Osteoblast (primary cell): ENCODE measurements around the gene PAPOLA.

- CAGE, long polyA plus RNA = no peak
- RRBS = no CpG with 5 or more reads among the region's 1 CpG
Measured at GRCh38 chr14:96032096-96032380, 7.1 kb upstream of the C14orf132 start.

GRCh38 chr14:96226693-96227085, 22.1 kb downstream of the BDKRB2 start:
- CAGE, long polyA plus RNA = no peak
- RRBS = no CpG with 5 or more reads among the region's 6 CpGs

DNA sequence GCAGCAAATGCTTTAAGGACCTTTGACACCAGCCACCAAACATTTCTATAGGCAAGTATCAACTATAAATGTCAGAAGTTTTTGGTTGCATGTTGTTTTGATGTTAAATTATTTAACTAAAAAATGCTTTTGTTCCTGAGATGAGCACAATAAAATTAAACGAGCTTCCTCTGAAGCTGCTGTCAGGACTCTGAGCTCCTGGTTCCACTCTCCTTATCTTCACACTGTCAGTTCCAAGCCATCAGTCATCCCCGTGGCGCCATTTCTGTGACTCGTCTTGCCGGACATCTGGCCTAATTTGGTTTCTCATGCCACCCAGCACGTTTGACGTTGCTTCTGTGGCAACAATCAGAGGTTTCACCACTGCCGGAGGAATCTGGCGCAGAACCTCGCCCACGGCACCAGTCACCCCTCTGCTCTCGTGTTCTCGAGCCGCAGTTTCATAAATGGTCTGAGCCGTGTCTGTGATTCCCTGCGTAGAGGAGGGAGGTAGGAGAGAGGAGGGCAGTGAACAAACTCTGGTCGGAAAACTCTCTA, 29.6 kb downstream of the BDKRB1 start:
- CAGE, long polyA plus RNA = no peak
- RRBS = 36% methylated on average over 2 of the region's 17 CpGs

DNA sequence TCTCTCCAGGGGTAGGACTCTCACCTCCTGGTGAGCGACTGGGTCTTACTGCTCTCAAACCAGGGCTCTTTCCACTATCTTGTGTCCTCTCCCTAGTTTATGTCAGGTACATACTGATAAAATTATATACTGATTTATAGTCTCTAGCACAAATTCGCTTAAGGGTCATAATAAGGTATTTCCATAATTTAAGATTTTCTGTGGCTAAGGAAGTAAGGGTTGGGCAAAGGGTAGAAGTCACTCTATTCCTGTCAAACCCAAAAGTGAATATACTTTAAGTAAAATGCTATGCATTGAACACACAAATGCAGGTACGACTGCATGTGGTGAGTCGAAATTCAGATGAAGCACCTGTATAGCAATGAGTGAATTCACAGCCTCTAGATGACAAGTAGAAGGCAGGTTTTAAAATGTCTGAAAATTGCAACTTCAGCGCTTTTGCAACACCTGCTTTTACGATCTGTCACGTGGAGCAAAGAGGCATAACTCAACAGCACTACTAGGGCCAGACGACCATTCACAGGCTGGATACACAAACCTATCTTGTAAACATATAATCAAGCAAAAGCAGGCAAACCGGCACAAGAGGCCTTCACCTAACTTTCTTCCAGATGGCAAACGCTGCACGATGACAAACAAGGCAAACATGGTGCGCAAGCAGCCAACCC, 1.3 kb downstream of the ATG2B start:
- CAGE, long polyA plus RNA = no peak
- RRBS = no CpG with 5 or more reads among the region's 12 CpGs

DNA sequence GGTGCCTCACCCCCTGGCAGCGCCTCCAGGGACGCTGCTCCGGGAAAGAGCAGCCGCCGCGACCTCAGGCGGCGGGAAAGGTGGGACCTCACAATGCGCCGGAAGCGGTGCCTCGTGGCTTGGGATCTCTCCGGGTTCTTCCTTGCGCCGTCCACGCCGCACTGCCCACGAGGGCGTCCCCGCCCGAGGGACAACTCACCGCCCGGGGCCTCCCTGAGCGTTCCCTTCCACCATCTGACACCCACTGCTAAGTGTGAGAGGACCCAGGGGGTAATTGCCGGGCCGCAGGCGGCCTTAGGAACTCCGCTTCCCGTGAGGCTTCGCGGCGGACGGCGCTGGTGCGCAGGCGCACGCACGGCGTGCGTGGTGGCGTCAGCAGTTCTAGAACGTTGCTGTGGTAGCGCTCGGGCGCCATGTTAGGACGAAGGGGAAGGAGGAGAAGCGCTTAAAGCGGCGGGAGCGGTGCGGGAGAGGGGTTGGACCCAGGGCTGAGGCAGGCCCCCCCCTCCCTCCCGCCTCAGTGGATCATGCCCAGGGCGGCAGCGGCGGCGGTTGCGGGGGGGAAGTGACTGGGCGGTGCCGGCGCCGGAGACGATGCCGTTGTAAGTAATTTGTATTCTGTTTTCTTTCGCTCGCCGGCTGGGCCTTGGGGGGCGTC, at the start of gene PAPOLA:
PAPOLA (plus strand) TSS at position 384 of the 658 bp plus-strand sequence.
- CAGE, long polyA plus RNA = no peak
- RRBS = 2% methylated on average over 22 of the region's 67 CpGs

DNA sequence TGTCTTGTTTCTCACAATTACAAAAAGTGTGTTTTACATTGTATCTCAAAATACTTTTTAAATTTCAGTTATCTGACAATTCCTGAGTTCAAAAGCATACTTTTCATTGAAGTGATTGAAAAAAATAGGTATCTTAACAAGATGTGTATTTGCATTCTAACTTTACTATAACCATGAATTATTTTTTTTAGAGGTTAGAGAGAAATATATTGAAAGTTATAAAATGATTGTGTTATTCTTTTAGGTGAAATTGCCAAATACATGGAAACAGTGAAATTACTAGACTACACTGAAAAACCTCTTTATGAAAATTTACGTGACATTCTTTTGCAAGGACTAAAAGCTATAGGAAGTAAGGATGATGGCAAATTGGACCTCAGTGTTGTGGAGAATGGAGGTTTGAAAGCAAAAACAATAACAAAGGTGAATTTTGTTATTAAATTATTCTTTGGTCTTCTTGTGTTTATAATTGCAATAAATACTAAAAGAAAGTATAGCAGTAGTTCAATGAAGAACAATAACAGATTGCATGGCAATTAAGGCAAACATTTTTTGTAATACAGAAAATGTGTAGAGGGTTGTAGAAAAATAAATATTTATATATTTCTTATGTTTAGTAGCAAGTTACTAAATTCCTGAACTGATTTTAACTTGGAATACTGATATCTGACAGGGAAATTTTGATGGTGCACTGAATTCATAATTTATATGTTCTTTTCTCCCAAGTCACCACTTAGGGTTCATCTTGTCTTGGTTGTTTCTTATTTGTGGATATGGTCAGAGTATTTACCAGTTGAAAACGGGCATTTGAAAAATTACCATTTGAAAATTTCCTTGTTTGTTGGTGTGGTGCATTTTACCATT, 63.4 kb downstream of the VRK1 start:
- CAGE, long polyA plus RNA = no peak
- RRBS = no CpG with 5 or more reads among the region's 2 CpGs

- CAGE, long polyA plus RNA = no peak
Measured at GRCh38 chr14:98155877-98156140, 1116.2 kb downstream of the BCL11B start.

DNA sequence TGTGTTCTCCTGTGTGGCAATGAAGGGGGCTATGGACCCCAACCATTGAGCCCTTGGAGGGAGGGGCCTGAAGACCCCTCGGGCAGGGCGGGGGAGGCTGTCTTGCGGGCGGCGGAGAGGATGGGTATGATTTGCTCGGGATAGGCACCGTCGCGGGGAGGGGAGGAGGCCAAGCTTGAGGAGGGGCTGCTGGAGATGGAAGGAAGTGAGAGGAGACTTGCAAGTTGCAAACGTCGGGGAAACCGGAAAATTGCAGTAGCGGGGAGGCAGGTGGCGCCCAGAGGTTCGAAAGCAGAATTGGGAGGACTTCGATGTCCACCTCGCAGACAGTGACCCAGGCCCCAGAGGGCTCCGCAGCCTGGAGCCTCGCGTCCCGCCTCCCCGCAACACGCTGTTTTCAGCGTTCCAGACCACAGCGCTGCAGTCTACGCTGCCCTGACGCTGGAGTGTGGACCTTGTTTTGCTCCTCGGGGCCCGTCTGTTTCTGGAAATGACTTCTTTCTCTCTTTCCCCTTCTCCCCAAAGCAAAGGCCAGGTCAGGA, 25.3 kb downstream of the BCL11B start:
- CAGE, long polyA plus RNA = no peak
- RRBS = no CpG with 5 or more reads among the region's 29 CpGs

GRCh38 chr14:99260505-99261413, 11.2 kb downstream of the BCL11B start:
- CAGE, long polyA plus RNA = no peak
- RRBS = no CpG with 5 or more reads among the region's 20 CpGs

DNA sequence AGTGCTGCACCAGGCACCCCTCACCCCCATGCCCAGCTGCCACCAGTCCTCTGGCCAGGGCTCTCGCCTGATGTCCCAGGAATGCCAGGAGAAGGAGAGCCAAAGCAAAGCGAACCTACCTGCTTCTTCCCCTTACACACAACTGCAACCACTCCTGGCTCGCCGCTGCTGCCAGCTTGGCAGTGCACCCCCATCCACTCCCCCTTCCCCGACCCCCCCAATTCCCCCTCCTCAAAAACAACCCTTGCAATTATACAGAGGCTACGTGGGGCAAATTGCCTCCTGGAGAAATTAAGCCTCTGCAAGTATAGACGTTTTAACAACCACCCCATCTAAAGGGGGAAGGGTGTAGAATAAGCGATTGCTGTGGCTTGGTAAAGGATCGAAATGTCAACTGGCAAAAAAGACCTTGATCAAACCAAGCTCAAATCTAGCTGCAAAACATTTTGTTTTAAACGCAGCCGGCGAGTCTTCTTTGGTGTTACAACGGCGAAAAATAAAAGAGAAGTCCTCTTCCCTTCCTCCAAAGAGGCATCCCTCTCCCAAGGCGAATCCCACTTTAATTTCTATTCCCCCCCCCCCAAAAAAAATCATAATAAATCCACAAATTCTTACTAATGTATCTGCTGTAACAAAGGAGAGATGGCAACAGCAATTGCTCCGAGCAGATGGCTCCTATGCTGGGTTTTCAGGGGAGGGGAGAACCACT, 2.9 kb downstream of the BCL11B start:
- CAGE, long polyA plus RNA = no peak
- RRBS = no CpG with 5 or more reads among the region's 16 CpGs

DNA sequence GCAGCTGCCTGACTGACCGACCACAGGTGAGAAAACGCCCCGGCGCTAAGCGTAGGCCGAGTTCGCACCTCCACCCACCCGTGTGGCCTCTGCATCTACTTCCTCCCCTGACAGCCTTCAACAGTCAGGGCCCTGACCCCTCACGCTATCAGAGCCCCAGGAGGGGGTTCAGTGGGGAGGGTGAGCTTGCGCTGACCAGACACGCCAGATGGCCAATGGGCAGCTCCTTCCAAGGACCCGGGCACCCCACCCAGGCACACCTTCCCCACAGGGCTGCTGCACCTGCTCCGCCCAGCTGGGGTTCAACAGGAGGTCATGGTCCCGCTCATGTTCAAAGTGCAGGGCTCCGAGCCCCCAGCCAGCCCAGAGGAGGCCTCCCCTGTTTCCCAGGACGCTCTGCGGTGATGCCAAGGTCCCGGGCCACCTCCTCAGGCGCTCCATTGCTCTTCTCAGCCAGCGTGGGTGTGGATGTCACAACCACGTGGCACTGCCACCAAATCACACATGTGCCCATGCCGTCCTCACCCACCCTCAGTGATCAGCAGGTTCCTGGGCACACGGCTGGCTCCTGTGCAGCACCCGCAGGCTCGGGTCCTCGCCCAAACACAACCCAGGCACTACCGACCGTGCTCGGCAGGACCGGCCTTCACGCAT, 48.8 kb upstream of the BCL11B start:
- CAGE, long polyA plus RNA = no peak
- RRBS = 85% methylated on average over 4 of the region's 31 CpGs

DNA sequence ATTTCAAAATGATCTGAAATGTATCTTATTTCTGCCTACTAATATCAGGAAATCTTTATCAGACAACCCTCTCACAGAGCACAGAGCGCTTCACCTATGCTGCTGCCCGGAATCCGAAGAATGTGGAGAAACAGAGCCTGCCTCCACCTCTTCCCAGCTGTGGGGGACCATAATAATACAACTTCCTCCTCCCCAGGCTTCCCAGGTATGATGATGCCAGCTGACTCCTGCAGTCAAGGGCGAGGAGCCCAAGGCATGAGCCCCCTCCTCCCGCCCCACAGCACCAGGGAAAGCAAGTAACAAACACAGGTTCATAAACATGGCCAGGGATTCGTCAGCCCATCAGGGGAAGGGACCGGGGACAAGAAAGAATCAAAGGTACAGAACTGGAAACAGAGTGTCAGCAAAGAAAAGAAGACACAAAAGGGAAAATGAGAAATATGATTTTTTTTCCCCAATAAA, 68.5 kb downstream of the SETD3 start:
- CAGE, long polyA plus RNA = no peak
- RRBS = no CpG with 5 or more reads among the region's 7 CpGs

GRCh38 chr14:99479609-99480494, 807 bp downstream of the SETD3 start:
- CAGE, long polyA plus RNA = no peak
- RRBS = 2% methylated on average over 28 of the region's 74 CpGs

DNA sequence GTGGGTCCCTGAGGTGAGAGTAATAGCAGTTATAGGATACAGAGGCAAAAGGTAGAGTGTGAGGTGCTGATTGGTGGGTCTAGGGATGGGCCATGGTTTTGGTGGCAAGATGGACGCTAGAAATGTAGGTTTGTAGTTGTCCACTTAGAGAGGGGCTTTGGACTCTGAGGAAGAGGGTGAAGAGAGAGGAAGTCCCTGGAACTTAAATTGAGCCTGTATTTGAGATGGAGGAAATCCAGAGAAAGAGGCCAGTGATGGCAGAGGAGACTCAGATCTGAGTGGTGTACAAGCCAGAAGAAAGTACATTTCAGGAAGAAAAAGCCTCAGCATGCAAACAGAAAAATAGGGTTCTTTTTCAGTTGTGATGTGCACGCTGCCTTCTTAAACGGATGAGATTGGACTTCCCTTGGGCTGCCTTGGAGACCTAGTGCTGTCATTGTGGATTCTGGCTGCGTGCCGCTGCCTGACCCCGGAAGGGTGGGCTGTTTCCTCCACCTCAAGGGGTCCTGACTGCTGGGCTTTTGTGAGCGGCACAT, 24.8 kb downstream of the CCNK start:
- CAGE, long polyA plus RNA = no peak
- RRBS = no CpG with 5 or more reads among the region's 7 CpGs

GRCh38 chr14:99531246-99531637, 50.0 kb downstream of the CCNK start:
- CAGE, long polyA plus RNA = no peak
- RRBS = no CpG with 5 or more reads among the region's 10 CpGs

- CAGE, long polyA plus RNA = no peak
- RRBS = no CpG with 5 or more reads among the region's 4 CpGs
Measured at GRCh38 chr14:99571001-99571326, 33.0 kb downstream of the CCDC85C start.

DNA sequence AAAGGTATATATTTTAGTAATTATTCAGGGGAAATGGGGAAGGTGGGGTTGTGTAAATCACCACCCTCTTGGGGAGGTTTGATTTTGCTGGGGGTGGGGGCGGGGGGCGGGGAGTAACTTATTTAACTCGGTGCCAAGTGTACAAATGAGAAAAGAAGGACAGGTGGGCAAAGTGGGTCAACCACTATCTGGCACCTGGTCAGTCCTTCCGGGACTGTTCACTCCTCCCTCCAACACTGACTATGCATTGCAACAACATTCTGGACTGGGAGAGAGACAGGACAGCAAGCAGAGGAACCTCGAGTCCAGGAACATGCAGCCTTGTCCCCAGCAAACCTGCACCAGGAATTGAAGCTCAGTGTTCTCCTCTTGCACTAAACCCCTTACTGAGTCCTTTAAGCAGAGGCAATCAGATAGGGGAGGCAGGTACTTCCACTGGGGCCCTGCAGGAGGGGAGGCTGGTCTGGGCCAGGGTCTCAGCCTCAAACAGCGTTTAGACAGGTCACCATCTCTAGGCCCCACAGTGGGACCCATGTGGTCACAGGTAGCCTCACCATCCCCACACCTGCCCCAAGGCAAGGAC, 10.0 kb downstream of the CCDC85C start:
- CAGE, long polyA plus RNA = no peak
- RRBS = no CpG with 5 or more reads among the region's 6 CpGs

GRCh38 chr14:99598941-99599224, 5.1 kb downstream of the CCDC85C start:
- CAGE, long polyA plus RNA = no peak
- RRBS = no CpG with 5 or more reads among the region's 3 CpGs

DNA sequence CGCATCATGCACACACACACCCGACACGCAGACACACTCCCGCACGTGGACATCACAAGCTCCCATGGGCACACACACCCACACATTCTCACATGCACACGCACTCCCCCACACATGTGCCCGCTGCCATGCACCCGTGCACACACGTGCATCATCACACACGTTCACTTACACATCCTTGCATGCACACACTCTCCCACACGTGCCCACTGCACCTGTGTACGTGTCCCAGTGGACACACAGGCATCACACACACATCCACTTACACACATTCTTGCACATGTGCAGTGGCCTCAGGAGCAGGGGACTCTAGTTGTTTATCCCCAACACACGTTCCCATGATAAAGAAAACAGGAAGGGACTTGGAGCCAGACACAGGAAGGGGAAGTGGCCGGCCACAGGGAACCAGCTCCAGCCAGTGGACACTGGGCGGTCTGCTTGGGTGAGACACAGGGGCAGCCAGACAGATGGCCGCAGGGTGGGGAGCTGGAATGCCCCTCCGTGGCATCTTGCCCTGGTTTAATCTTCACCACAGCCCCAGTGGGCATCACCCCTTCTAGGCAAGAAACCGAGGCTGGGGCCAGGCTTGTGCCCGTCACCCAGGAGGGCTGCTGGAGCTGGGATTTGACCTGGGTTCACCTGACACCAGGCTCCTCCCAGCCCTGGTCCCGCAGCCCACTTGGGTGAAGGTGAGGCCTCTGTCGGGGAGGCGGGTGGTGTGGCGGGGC, 49.7 kb downstream of the CYP46A1 start:
- CAGE, long polyA plus RNA = no peak
- RRBS = no CpG with 5 or more reads among the region's 23 CpGs

DNA sequence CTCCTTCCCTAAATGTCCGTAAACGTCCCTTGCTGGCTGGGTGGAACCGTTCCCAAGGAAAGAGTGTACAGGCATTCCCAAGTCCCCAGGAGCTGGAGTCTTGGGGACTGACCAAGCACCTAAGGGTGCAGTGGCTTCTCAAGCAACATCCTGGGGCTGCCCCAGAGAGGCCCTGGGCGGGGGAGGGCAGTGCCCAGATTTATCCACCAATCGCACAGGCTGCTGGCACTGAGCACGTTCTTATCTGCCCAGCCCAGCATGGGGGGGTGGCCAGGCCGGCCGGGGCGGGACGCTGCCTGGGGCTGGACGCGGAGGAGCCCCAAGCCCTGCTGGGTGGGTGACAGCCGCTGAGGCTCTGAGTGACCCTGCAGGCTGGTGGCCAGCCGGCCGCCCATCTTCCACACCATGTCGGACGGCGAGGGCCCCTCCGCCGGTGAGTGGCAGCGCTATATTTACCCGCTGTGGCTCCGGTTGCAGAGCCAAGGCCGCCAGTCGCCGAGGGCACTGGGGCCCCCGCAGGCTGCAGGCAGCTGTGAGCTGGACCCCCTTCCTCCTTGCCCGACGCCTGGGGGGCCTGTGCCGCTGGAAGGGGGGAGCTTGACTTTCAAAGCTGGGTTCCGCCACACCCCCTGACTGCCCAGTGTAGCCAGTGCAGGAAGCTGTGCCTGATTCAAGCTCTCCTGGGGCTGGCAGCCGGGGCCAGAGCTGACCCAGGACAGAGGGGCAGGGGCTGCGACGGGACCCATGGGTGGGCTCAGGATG, 53.5 kb downstream of the CYP46A1 start:
- CAGE, long polyA plus RNA = no peak
- RRBS = 15% methylated on average over 12 of the region's 34 CpGs